Measurements from ENCODE around the gene RAD50.

DNA sequence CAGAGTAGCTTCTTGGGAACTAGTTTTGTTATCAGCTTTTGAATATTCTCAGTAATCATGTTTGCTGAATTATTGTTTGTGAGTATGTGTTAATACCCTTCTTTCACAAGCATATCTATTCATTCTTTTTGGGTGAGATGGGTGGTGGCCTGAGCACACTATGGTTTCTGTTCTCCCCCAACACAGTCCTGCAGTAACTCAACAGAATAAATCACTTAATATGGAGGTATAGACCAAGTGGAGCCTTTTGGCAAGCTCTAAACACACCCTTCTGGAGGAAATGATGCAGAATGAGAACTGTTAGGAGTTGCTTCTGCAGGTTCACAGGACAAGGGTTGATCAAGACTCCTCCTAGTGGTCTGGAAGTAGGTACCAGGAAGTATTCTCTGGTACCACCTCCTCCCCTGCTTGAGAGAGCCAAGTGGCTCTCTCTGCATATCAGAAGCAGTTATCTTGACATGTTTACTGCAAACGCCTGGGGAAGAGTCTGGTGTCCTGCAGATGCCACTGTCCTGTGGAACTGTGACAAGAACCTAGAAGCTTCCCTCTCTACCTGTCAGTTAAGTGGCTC, 118.4 kb downstream of the CDC42SE2 start:
- PRO-cap, result no peak
- RRBS, 2 experiments, result no CpG with 5 or more reads among the region's 1 CpG

DNA sequence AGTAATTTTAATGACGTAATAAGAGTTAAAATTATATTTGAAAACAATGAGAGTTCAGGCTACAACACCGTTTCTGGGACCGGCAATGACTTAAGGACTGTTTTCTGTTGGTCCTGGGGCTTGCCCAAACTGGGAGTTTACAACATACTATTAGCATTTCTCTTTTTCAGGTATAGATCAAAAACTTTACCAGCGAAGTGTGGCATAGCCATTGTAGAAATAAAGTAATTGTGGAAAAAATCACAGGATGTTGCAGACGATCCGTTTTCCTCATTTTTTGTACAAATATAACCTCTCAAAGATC, 1.2 kb upstream of the RAPGEF6 start:
- PRO-cap, result no peak
- RRBS, 2 experiments, result no CpG with 5 or more reads among the region's 6 CpGs

DNA sequence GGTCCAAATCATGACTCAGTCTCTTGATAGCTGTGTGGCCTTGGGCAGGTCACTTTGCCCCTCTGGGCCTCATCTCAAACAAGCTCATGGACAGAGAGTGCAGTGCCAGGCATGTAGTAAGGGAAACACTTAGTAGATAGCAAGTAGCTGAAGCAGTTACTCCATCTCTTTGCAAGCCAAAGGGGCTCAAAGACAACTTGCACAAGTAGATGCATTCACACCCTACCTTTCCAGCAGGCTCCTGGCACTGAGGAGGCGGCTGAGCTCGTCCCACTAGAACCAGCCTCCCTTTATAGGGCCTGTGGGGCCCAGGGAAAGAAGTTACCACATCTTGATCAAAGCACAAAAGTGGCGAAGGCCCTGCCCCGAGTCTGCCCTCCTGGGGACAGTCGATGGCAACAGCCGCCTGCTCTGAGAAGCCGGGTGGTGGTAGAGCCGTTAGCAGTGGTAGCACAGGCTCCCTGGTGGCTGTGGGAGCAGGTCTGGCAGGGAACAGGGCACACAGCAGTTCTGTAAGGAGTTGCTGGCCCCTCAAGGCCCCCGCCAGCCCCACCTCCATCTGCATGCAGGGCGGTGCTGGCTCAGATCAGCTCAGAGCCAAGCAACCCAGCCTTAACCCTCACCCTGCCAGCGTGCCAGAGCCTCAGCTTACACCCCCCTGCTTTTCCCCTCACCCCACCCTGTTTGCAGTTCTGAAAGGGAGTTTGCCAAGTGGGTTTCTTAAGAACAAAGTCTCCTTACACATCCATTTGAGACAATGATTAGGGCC, 12.1 kb downstream of the ACSL6 start:
- PRO-cap, result no peak
- RRBS, 2 experiments, result no CpG with 5 or more reads among the region's 11 CpGs

GRCh38 chr5:132268034-132268616, 10.6 kb downstream of the PDLIM4 start:
- PRO-cap, result no peak
- RRBS, 2 experiments, result no CpG with 5 or more reads among the region's 5 CpGs

GRCh38 chr5:132300603-132300883, 6.3 kb downstream of the SLC22A4 start:
- PRO-cap, result no peak
- RRBS, 2 experiments, result no CpG with 5 or more reads among the region's 3 CpGs

DNA sequence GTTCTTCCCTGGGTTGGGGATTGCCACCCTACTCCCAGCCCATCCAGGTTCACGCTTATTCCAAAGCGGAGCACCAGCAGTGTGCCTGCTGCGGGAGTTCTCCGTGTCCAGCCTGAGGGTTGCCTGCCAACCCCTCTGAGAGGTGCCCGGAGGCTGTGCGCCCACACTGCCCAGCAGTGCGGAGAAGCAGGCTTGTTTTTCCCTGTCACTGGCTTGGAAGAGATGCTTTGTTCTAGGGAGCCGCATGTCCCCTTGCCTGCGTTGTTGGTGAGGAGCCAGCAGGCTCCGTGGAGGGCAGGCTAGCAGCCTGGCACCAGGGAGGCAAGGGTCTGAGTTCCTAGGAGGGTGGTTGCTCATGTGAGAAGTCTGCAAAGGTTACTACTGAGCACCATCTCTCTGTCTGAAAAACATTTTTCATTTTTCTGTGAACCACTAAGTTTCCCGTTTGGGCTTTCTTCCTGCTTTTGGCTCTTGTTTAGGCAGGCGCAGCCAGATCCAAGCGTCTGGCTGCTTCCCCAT, 7.6 kb downstream of the SLC22A5 start:
- PRO-cap, result no peak
- RRBS, 2 experiments, result no CpG with 5 or more reads among the region's 13 CpGs

DNA sequence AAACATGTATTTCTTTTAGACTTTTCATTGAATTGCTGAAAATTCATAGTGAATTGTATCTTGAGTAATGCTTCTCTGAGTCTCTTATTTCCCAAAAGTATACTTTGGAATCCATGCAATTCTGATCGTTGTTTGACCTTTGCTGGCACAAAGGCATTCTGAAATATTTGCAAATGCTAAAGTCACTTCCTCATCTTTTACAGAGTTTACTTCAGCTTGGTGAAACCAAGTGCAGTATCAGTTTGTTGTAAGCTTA, 45.1 kb downstream of the SLC22A5 start:
- PRO-cap, result no peak
- RRBS, 2 experiments, result no CpG with 5 or more reads among the region's 1 CpG

GRCh38 chr5:132415090-132415398, 45.5 kb downstream of the SLC22A5 start:
- PRO-cap, result no peak
- RRBS, 2 experiments, result no CpG with 5 or more reads among the region's 2 CpGs

DNA sequence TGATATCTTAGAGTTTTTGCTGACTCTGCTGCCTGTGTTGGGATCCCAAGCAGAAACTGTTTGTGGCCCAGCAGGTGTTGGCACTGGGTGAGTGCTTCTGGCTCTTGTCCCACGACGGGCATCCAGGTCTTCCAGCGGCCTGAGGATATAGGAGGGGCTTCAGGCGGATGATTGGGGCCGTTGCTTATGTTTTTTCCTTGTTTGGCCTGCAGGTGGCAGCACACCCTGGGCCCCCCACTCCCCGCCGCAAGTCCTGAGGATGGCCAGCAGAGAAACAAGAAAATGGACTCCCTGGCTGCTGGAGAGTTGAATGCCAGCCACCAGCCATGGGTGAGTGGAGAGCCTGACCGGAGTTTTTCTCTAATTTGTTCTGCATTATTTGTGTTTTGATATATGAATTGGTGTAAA, 50.1 kb downstream of the SLC22A5 start:
- PRO-cap, result bidirectional peak, plus-strand start at position 269 of the sequence, minus-strand start at position 147 of the sequence
- RRBS, 2 experiments, result no CpG with 5 or more reads among the region's 8 CpGs

DNA sequence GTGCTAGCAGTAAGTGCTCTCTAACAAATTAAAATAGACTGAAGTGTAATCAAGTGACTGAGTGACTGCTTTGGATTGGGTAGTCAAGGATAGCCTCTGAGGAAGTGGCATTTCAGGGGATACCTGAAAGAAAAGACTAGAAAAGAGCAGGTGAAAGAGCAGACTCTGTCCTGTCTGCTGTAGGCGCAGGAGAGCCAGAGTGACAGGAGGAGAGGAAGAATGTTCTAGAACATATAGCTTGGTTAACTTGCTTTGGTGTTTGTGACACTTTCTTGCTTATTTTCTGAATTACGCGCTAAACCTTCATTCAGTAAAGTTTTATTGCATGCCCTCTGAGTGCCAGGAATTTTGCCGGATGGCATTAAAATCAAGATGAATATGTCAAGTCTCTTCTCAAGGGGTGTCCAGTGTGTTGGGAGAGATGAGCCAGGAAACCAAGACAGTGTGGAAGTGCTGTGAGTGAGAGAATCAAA, 59.0 kb downstream of the SLC22A5 start:
- PRO-cap, result no peak
- RRBS, 2 experiments, result no CpG with 5 or more reads among the region's 4 CpGs

DNA sequence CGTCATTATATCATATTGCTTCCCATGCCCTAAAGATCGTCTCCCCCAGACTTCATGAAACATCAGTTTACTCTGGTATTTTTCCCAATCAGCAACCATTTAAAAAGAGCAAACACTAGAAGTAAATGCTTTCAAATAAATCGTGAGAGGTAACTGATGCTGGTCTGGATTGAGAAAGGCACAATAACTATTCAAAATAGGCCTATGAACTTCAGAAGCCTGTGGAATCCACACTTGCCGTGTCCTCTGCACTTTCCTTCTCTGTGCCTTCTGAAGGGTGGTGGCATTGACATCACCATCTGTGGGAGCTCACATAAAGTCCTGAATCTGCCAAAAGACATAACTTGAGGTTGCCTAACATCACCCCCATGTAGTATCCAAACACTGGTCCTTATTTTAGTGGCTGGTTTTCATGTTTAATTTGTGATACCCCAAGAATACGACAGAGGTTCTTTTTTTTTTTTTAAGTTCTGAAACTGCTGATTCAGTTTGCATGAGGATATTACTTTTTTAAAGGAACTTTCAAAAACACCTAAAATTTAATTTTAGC, 59.8 kb downstream of the IRF1 start:
- PRO-cap, result no peak
- RRBS, 2 experiments, result no CpG with 5 or more reads among the region's 5 CpGs

DNA sequence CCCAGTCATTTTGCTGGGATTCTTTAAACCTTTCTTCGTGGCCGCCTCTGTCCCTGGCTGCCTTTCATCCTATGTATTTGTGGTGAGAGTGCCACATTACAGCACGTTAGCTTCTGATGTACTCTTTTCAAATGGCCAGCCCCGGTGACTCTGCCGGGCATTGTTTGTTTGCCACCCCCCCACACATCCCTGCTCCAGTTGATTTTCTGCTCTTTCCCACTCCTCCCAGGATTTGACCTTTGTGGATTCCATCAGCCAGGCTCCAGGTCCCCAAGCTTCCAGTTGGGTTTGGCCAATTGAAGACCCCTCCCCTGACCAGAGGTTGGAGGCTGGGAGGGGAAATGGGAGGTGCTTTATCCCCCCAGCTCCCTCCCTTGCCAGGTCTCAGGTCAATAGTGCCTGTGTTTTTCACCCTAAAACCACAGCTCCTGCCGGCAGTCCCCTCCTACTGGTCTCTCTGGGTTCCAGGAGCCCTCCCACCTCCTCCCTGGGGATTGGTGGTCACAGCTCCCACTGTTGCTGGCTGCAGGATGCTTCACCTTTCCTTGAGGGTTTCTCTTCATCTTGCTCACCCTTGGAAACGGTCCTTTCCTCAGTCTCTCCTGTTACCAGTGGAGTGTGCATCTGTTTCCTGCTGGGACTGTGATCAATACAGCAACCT, 34.9 kb downstream of the IRF1 start:
- PRO-cap, result no peak
- RRBS, 2 experiments, result no CpG with 5 or more reads among the region's 7 CpGs

DNA sequence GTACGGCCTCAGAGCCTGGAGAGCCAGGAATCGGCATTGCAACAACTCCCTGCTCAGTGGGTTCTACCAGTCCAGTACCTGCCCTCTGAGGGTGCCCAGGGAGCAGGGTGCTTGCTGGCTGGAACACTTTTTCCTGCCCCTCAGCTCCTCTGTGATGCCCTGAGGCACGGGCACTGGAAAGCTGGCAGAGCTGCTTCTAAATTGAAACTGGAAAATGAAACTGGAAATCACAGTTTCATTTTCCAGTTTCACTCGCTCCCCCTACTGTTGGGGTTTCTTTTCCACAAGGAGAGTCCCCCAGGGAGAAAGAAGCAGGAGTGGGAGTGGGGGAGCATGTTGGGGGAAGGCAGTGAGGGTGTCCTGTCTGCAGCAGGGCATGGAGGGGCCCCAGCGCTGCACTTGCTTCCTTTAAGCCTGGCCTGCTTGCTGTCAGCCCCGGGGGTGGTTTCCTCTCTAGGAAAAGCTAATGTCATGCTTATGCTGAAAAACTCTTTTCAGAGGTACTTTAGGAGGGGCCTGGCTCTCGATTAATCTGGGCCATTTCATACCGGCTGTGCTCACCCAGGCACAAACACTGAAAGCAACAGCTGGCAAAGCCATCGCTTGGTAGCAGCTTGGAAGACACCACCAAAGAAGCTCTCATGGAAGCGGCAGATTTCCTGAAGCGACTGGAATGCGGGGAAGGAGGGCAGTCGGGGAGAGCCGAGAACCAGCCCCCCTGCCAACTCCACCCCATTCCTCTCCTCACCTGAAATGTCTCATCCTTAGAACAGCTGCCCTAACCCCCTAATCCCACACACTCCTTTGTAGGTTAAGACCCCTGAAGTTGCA, 26.2 kb downstream of the IRF1 start:
- PRO-cap, result no peak
- RRBS, 2 experiments, result no CpG with 5 or more reads among the region's 14 CpGs

- PRO-cap, result no peak
- RRBS, 2 experiments, result no CpG with 5 or more reads among the region's 10 CpGs
These were observed 18.8 kb downstream of the IRF1 start for GRCh38 chr5:132471331-132472552.

GRCh38 chr5:132472807-132473832, 17.5 kb downstream of the IRF1 start:
- PRO-cap, result no peak
- RRBS, 2 experiments, result no CpG with 5 or more reads among the region's 8 CpGs

DNA sequence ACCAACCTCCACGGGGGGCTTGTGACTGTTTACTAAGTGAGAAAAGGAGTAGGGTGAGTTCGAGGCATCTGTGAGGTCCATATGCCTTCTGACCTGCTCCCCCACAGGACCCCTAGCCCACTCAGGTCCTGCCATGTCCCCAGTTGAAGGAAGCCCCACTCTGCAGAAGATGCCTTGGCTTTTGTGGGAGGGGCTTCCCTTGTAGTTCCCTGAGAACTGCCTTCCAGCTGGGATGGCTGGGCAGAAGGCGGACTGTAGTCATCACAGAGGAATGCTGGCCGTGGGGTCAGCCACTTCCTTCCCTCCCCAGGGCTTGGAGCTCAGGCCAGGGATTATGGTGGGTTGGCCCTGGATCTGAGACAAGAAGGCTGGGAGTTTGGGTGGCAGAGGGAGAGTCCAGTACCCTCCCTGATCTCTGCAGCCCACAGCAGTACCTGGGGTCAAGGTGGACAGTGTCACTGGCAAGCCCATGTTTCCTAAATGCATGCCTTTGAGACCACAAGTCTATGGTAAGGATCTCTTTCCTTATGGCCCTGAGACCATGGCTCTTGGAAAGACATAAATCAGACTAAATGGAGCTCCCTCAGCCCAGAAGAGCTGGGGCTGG, 7.1 kb upstream of the IRF1 start:
- PRO-cap, result no peak
- RRBS, 2 experiments, result no CpG with 5 or more reads among the region's 4 CpGs

GRCh38 chr5:132556716-132557526, at the start of gene RAD50:
TSS of gene RAD50 (plus strand) at chr5:132556977.
- PRO-cap, result bidirectional peak, plus-strand start at chr5:132556979, minus-strand start at chr5:132556883; bidirectional peak, plus-strand start at chr5:132557185, minus-strand start at chr5:132557219
- RRBS, 2 experiments, result 1 to 3% methylated on average over 16 to 20 of the region's 57 CpGs

DNA sequence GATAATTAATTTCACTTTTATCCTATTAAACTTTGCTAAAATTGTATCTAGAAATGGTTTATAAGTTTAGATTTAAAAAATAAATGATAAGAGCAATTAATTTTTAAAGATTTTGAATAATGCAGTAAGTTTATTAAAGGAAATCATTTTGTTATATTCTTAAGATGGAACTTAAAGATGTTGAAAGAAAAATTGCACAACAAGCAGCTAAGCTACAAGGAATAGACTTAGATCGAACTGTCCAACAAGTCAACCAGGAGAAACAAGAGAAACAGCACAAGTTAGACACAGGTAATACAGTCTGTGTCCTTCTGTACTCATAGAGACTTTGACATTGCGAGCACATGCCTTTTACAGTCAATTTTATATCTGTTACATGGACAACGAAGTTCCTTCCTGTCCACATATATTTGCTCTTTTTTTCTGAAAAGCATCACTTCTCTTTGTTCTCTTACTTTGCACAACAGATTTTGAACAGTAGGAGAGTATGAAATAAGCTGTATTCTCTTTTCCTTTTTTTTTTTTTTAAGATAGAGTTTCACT, 47.0 kb downstream of the RAD50 start:
- PRO-cap, result no peak
- RRBS, 2 experiments, result no CpG with 5 or more reads among the region's 3 CpGs

GRCh38 chr5:132655789-132656616, 2.0 kb upstream of the IL13 start:
- PRO-cap, result no peak
- RRBS, 2 experiments, result 49 to 95% methylated on average over 14 to 18 of the region's 86 CpGs

- PRO-cap, result no peak
- RRBS, 2 experiments, result 91 to 94% methylated on average over 16 to 21 of the region's 68 CpGs
These were observed 647 bp downstream of the CCNI2 start for GRCh38 chr5:132747701-132748445.

Data from HEK293 (cell line).